Hematopoietic multipotent progenitor cell (in vitro differentiated cells): ENCODE results near the gene MYO15A.

- CAGE, long polyA plus RNA = no peak
These were observed 3.8 kb downstream of the RAI1 start for GRCh38 chr17:17684778-17685823.

DNA sequence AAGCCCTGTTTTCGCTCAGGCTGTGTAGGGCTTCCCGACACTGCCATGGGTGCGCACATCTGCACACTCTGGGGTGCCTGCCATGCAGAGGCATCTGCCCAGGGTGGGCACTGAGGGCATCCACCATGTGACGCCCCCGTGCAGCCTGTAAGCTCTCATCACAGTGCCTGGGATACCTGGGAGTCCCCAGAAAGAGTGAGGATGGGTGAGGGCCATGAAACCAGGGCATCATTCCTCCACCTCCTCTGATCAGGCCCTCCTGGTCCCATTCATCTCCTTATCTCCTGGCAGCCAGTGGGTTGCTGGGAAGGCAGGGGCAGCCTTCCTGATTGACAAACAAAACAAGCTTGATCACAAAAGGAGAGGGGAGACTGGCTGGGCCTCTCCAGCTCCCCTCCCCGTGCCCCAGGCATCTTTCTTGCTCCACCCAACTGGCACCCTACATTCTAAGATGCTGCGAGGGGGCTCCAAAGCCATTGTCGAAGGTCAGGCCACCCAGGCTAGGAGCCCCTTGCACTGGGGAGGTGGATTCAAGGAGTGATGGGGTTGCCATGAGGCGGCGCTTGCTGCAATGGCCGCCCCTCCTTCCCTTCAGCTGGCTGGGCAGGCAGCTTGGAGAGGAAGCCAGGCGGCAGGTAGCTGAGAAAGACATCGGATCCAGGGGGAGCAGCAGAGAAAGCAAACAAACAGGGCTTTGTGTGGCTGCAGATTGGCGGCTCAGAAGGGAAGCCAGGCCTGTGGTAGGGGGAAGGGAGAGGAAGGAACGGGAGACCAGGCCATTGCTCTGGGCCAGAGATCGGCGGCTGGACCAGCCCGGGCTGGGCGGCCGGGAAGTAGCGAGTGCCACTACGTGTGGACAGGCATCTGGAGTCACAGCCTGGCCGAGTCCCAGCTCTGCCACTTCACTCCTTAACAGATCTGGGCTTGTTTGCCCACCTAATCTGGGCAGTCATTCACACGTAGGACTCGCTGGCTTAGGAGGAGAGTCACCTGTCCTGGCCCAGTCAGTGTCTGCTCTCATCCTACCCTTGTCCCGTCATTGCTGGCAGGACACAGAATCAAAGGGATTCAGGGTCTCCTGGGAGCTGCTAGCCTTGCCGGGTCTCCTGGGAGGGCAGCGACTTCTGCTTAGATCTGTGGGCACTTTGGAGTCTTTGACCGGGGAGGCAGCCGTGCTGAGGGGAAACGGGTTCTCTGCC is 12.2 kb downstream of the RAI1 start:
- CAGE, long polyA plus RNA = no peak

DNA sequence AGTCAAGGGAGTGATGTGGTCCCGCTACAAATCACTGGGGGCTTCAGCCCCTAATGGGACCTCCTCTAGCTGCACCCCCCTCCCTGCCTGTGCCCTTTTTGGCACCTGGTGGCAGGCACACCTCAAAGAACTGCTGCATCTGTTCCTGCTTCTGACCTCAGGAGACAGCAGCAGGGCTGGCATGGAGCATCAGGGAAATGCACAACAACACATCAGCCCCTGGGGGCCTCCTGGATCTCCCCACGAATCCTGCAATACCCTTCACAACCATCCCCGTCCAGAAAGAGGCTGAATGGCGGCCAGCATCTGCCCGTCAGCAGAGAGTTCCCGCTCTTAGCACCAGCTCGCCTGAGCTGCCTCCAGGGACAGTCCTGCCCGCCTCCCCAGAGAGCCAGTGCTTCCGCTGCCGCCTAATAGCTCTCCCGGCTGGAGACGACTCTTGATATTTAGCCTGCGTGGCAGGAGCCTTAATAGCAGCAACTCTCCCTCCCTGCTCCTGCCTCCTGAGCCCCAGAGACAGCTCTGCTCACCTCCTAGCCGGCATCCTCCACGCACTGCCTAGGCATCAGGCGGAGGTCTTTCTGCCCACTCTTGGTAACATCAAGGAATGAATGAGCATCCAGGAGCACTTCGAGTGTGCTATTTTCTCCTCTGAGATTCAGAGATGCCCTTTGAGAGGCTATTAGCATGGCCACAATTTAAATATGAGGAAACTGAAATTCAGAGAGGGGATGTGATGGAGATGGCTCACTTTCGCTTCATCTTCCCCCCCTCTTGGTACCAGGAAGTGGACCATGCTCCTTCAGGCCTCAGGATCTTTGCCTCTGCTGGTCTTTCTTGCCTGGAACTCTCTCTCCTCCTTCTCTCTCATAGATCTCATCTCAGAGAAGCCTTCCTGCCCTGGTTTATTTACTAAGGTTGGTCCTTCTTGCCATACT is 67.8 kb downstream of the RAI1 start:
- CAGE, long polyA plus RNA = no peak

GRCh38 chr17:17749767-17750415 is 68.6 kb downstream of the RAI1 start:
- CAGE, long polyA plus RNA = no peak

DNA sequence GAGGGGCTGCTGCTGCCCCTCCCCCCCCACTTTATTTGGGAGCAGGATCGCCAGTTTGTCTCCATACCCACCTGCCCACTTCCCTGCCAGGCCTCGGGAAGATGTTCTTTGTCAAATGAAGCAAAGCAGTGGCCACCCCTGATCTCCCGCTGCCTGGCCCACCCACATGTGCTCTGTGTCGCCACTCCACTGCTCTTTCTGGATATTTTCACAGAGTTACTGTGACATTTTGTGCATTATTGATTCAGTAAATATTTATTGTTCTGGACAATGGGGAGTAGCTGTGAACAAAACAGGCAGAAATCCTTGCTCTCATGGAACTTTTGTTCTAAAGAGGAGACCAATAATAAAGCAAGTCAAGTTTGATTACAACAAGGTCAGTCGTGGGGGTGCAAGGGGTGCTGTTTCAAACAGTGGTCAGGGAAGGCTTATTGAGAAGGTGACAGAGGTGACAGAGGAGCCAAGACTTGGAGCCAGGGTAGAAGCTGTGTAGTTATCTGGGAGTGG is 50.6 kb downstream of the SREBF1 start:
- CAGE, long polyA plus RNA = no peak

- CAGE, long polyA plus RNA = no peak
These were observed 40.7 kb downstream of the SREBF1 start for GRCh38 chr17:17795986-17796676.

DNA sequence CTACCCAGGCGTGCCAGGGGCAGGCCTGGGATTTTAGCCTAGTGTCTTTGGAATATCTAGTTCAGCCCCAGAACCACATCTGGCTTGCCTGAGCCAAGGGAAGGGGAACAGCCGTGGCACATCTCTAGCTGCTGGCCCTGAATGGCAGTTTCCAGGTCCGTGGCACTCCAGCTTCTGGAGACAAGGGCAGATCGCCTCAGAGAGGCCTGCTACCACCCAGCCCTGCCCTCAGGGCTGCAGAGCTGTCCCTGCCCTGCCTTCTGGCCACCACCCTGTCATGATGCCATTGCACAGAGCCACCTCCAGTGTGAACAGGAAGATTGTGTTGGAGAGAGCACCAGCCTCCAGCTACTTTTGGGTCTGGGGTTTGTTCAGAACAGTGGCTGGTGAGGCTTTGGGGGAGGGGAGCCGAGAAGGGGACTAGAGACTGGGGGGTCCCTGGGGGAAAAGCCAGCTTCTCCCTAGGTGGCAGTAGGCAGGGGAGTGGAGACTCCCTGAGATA is 29.0 kb downstream of the SREBF1 start:
- CAGE, long polyA plus RNA = no peak

DNA sequence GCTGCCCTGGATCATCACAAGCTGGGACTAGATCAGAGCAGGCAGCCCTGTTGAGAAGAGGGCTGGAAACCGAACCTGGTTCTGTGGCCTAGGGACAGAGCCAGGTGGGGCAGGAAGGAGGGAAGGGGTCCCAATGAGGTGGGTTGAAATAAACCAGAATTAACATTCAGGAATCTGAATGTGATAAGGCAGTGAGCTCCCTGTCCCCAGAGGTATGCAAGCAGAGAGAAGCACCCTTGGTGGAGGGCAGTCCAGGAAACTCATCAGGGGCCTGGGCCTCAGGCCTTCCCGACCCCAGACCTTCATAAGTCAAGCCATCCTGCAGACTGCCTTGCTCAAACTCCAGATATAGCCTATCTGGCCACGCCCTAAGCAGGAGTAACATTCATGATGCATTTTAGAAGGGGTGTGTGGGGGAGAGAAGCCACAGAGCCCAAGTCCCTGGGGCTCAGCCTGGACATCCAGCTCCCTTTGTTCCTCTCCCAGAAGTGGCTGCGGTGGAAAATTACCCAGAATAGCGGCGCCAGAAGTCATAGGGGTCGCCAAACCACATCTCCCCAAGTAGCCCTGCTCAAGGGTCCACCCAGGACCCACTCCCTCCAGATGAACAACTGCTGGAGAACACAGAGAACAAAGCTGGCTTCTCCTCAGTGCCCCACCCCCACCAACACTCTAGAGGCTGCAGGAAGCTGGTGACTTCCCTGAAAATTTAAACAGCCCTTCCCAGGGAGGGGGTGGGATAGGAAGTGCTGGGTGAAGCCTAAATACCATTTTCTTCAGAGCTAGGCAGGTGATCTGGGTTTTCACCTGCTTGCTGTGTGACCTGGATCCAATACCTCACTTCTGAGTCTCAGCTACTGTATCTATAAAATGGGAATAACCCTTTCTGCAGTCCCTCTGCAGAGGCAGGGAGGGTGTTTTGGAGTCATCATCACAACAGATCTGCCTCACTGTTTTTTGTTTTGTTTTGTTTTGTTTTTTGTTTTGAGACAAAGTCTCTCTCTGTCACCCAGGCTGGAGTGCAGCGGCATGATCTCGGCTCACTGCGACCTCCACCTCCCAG is 1.4 kb upstream of the SREBF1 start:
- CAGE, long polyA plus RNA = no peak

DNA sequence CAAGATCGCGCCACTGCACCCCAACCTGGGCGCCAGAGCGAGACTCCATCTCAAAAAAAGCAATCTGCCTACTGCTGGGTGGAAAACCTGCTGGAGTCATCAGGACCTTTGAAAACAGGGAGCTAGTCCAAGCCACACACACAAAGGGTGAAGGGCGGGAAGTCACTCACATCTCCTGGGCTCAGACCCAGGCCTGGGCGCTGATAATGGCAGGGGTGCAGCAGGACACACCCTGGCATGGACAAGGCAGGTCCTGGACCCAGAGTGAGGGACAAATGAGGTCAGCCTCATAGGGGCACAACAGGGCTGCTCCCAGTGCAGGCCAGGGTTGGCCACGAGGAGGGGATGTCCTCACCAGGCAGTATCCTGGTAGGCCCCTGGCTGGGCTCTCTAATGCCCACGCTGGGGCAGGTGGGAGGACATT is 23.1 kb upstream of the SREBF1 start:
- CAGE, long polyA plus RNA = no peak

DNA sequence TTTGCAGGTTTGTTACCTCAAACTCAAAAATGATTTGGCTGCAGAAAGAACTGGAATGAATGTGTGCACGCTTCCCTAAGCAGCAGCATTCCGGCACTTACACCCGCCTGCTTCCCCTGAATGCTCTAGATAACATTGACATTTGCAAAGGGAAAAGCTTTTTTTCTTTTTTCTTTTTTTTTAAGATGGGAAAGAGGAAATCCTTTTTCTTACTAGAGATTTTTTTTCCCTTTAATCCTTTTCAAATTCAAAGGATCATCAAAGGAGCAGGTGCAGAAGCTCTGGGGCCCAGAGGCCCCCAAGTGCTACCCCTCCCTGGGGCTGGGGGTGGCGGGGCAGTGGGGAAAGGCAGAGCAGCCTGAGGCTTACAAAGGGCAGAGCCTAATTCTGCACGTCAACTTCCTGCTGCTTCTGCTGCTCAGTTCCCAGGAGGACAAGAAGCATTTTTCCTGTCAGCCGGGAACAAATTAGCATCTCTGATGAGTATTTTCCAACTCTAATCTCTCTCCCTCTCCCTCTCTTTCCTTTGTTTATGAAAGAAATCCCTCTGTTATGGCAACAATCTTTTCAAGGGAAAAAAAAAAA is 32.0 kb upstream of the SREBF1 start:
- CAGE, long polyA plus RNA = no peak

DNA sequence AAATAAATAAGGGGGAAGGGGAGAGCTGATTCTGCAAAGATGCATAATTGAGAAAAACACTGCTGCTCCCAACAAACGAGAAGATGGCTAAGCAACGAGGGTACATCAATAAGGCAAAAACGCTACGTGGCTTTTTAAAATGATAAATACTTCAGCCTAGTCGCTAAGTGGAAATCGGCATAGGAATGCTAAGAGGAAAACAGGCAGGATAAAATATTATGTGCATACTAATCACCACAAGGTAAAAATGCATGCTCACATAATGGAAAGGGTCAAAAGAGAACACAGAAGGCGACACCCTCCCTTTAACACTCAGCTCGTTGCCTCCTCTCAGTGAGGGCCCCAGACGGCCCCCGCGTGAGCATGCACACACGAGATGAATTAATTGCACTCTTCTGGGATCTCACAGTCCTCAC is 44.0 kb downstream of the TOM1L2 start:
- CAGE, long polyA plus RNA = no peak

GRCh38 chr17:17928767-17929361 is 43.3 kb downstream of the TOM1L2 start:
- CAGE, long polyA plus RNA = no peak

- CAGE, long polyA plus RNA = no peak
These were observed 12.7 kb downstream of the ATPAF2 start for GRCh38 chr17:18026133-18026849.

GRCh38 chr17:18040324-18041199 is 1.4 kb downstream of the GID4 start:
- CAGE, long polyA plus RNA = no peak

DNA sequence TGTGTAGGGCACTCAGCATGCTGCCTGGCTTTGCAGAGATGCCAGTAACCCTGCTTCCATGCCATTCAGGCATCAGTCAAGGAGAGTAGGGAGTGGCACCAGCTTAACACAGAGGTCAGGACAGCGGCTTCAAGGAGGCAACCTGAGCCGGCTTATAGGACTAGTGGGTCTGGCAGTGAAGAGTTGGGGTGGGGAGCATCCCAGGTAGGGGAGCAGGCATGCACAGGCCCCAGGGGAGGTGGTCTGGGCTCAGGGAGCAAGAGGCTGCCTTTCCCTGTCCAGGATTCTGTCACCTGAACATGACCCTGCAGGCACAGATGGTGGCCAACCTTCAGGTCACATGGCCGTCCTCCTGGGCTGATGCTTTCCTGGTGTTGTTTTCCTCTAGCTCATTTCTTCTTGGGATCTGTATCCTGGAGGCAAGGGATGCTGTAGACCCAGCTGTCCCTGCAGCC is 3.6 kb upstream of the MYO15A start:
- CAGE, long polyA plus RNA = no peak

- CAGE, long polyA plus RNA = no peak
These were observed at the start of gene MYO15A for GRCh38 chr17:18108672-18108793. TSS of gene MYO15A (plus strand) at chr17:18108756.

GRCh38 chr17:18157972-18158722 is 25.5 kb upstream of the ALKBH5 start:
- CAGE, long polyA plus RNA = start-site peak on the plus strand at chr17:18158265-18158342, 42 reads

GRCh38 chr17:18208067-18209039 is 17.1 kb upstream of the LLGL1 start:
- CAGE, long polyA plus RNA = no peak

GRCh38 chr17:18224100-18224593 is 1.3 kb upstream of the LLGL1 start:
- CAGE, long polyA plus RNA = no peak

DNA sequence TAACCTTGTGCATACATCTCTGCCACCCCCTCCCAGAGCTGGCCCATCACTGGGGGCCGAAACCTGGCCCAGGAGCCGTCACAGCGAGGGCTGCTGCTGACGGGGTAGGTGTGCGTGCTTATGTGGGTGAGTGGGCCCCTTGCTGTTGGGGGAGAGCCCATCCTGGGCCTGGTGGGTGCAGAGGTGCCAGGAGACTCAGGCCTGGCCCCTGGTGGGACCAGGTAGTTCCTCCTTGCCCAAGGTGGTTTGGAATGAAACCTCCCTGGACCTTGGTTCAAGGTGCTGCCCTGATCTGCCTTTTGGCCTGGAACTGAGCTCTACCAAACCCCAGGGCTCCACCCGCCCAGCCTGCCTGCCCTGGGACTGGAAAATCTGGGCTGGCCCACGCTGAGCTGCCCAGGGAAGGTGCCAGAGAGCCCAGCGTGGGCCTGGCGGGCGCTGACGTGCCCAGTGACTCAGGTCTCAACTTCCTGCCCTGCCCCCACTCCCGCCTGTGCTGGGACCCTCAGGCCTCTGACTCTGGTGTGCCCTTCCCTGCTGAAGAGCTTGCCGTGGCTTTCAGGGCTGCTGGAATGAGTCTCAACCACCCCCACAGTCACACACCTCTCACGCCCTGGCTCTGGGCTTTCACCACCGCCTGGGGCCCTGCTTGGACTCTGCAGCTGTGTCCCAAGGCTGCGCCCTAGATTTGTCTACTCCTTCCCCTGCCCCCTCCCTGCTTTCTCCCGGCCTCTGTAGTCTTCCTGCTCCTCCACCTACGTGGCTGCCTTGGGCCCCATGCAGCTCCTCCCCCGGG is 10.2 kb downstream of the LLGL1 start:
- CAGE, long polyA plus RNA = no peak